A375 (cell line): ENCODE measurements around the genes KLKB1, MTNR1A and FAT1.

- RAMPAGE, long total RNA, result no peak
These were observed 114.0 kb upstream of the SORBS2 start for GRCh38 chr4:185925882-185926468.

GRCh38 chr4:185932075-185932511 lies 120.1 kb upstream of the SORBS2 start:
- RAMPAGE, long total RNA, result no peak

DNA sequence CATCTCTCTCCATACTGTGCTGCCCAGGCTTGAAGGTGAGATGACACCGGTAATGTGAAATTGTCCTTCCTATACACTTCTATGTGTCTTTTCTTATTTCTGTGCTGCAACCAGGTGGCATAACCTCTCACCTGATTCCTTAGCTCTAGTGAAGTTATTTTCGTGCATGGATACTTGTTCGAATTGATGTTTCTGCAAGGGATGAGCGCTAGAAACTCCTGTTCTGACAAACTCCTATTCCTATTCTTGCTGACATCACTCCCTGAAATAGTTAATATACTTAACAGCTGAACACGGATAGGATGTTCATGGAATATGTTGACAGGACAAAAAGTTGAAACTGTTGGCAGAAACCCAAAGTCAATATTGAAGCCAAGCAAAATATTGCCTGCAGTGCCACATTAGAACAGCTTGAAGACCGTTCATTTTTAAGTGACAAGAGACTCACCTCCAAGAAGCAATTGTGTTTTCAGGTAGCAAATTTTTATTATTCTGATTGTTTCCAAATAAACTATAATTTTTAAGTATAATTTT lies at the start of gene KLKB1:
TSS of gene KLKB1 (plus strand) at position 393 of the 534 bp plus-strand sequence.
- RAMPAGE, long total RNA, result no peak

DNA sequence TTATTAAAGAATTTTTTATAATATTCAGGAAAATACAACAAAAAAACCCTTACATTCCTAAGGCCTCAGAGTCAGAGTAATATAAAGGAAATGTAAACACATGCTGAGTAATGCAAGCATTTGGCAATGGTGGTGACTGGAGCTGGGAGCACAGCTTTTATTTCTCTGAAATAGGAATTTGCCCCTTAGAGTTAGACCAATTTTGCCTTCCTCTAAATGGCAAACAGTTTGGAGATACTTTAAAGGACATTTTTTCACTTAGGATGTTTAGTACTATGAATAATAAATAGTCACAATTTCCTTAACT lies 16.2 kb upstream of the F11 start:
- RAMPAGE, long total RNA, result no peak

- RAMPAGE, long total RNA, result no peak
These were observed 15.8 kb upstream of the F11 start for GRCh38 chr4:186250170-186250670.

GRCh38 chr4:186259912-186260592 lies 5.9 kb upstream of the F11 start:
- RAMPAGE, long total RNA, result no peak

DNA sequence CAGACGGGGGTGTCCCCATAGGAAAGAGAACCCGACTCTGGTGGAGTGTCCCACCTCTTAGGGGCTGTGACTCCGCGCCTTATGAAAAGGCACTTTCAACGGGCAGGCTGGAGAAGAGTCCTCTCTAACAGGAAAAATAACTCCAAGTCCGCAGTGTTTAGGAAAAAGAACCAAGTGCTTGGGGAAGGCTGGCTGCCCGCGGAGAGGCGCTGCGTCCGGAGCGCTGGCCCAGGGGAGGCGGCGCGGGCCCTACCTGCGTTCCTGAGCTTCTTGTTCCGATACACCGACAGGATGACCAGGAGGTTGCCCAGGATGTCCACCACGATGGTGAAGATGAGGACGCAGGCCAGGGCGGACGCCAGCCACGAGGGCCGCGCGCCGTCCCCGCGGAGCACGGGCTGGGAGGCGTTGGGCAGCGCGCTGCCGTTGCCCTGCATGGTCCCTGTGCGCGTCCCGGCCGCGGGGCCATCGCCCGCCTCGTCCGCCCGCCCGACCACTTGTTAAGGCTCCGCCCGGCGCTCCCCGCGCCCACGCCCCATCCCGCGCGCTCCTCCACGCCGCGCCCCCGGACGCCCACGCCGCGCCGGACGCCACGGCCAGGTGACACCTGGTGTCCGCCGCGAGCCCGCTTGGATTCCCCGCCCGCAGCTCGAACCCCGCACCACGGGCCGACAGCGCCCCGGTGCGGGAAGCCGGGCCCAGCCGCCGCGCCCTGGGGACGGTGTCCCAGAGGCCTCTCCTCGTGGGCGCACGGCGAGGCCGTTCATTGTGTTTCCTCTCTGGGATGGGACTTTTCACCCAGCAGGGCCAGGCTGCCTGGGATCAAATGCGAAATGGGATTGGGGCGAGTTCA lies at the start of gene MTNR1A:
TSS of gene MTNR1A (minus strand) at position 639 of the 853 bp plus-strand sequence.
- RAMPAGE, long total RNA, result no peak

DNA sequence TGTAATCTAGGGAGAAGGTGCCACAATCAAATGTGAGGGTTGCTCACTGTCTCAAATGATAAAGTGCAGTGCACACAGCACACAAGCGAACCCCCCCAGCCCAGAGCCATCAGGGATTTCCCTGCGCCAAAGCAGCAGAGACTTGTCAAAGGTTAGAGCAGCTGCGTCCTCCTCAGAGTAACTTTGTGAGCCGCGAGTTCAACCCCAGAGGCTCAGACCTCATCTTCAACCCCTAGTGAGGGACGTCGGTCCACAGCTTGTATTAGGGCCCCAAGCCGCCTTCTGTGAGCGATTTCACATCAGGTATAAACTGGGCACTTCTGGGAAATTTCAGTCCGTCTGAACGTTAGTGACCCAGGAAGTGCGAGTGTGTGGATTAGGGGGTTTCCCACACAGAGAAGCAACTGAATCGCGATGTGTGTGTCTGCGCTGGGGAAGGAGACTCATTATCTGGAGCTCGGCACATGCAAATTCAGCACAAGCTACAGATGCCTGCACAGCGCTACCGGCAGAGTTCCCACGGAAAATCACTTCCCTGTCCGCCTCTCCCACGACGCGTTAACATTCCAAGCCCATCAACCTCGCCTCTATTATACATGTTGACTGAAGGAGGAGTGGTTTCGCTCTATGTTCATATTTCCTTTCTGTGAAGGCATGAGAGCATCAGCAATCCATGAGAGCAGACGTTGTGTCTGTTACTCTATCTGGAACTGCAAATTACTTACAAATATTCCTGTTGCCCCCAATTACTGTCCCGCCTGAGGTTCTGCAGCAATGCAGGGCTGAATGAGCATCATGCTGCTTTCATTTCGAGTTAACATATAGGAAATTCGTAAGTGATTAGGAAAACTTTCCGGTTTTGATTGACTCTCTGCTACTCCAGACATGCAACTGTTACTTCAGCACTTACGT lies 14.8 kb upstream of the MTNR1A start:
- RAMPAGE, long total RNA, result no peak

GRCh38 chr4:186617504-186618667 lies 62.5 kb upstream of the MTNR1A start:
- RAMPAGE, long total RNA, result no peak

- RAMPAGE, long total RNA, result no peak
These were observed 14.2 kb downstream of the FAT1 start for GRCh38 chr4:186709276-186710114.

- RAMPAGE, long total RNA, result no peak
These were observed at the start of gene FAT1 for GRCh38 chr4:186723457-186724512. FAT1 (minus strand) TSS chr4:186723856.

DNA sequence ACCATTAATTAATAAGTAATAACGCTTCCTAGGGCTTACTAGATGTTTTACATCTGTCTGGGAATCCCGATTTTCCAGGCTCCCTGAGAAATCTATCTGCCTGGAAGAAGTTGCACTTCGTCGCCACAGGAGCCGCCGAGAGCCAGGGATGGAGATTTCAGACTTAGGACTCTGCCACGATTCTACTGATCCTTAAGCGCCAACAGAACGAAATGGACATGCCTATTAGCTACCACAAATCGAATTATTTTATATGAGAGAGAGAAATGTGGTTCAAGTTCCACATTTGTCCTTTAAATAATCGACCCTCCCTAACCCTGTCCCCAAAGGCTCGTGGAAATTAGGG lies 1.8 kb upstream of the FAT1 start:
- RAMPAGE, long total RNA, result no peak

DNA sequence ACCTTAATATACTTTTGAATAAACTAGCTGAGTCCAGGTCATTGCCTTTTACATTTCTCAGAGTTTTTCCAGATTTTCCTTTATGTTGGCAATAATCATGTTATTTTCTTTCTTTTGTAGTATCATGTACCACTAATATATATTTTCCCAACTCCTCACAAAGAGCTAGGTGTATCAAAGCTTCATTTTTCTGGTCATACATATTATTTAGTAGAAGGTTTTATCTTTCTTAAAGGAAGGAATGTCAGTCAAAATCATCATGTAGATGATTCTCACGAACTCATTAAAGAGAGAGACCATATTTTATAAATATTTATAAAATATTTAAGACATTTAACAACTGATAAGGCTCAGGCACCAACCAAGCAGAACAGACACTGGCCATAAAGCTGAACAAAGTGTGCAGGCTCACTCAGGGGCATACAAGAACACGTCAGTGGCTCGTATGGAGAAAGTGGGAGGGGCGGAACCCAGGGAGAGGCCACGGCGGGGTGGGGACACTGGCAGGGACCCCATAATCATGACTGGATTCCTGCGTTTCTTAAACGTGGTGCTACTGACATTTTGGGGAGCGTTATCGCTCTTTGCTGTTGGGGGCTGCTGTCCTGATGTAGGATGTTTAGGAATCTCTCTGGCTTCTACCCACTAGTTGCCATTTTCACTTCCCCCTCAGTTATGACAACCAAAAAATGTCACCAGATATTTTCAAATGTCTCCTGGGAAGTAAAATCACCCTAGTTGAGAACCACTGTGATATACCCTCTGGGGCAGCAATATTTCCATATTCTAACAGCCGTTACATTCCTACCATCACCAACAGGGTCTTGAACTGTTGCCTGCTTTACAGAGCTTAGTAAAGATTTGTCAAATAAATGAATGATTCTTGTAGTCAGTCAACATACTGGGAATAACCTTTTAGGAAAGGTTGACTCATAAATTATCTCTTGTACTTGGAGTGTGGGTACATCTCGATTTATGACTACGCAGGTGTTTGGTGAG lies 31.4 kb upstream of the FAT1 start:
- RAMPAGE, long total RNA, result no peak

DNA sequence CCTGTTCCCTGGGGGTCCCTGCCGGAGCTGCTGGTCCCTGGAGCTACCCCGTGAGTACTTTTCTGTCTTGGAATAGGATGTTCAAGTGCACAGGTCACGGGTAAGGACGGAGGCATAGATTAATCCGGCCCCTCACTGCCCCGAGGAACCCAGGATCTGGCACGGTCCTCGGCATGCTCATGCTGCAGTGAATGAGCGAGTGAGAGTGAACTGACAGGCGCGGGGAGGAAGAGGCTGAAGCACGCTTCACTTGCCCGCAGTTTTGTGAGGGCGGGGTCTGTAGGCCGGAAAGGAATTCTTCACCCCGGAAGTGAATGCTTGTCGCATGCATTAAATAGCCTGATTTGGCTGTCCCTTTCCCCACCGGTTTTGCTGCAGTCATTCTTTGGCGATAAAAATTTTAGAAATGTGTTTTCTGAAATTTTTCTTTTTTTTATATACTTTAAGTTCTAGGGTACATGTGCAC lies 117.3 kb upstream of the FAT1 start:
- RAMPAGE, long total RNA, result no peak

DNA sequence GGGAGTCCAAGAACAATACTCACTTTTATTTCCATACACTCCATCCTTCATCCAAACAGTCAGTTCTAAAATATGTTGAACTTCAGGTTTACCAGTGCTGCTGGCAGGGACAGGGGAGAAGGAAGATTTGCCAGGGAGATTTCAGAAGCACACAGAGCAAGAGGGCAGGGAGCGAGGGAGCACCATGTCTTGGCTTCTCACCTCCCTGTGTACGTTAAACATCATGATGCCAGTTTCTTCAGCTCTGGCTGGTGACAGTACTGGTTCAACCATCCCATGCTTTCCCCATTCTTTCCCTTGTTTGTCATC lies 631.1 kb upstream of the FAT1 start:
- RAMPAGE, long total RNA, result no peak

DNA sequence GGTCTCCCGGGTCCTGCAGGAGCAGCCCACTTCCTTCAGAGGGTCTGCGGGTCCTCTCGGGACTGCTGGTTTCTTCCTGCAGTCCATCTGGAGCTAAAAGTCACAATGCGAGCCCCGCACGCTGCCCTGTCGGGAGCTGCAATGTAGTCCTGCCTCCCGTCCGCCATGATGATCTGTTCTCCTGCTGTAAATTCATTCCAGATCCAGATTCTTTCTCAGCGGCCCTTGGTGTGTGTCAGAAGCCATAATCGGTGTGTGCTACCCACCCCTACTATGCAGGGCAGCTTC lies 323.1 kb upstream of the ZFP42 start:
- RAMPAGE, long total RNA, result no peak

- RAMPAGE, long total RNA, result no peak
These were observed 336 bp downstream of the ZFP42 start for GRCh38 chr4:187995878-187996335.

DNA sequence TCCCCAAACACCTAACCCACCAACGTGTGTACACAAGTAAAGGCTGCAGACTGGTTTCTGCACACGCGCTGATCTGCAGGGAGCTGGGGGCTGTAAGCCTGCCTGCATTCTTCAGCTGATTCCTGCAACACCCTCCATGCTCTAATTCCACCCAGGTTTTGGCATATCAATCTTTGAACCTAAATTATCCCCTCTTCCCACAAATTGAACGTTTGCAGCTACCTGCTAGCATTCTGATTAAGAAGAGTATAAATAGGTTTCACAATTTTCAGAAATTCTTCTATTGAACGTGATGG lies 820.3 kb downstream of the TRIML1 start:
- RAMPAGE, long total RNA, result no peak

DNA sequence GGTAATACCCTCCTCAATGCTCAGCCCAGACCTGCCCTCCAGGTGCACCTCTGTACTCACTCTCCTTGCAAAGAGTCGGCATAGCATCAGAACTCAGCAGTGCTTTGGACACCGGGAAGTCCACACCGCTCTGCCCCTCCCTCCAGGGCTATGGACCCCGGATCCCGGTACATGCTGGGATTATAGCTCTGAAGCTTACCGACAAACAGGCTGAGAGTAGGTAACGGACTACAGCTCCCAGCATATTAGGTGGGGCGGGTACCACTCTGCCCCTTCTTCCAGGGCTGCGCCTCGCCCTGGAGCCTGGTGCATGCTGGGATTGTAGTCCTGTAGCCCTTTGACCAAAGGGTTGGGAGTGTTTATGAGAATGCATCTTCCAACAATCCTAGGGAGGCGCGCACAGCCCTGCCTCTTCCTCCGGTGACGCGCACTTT lies 22.3 kb upstream of the FRG2 start:
- RAMPAGE, long total RNA, result no peak